Thyroid gland (tissue), 7 donors: Measurements from ENCODE around the genes FRMD7, SMIM10L2A, CT45A6 and ZIC3.

GRCh38 chrX:131384246-131384563, 95.1 kb upstream of the IGSF1 start:
- PRO-cap, 2 experiments, result no peak in any of the 2 experiments
- RAMPAGE, long total RNA, 5 experiments, result no peak in any of the 5 experiments

DNA sequence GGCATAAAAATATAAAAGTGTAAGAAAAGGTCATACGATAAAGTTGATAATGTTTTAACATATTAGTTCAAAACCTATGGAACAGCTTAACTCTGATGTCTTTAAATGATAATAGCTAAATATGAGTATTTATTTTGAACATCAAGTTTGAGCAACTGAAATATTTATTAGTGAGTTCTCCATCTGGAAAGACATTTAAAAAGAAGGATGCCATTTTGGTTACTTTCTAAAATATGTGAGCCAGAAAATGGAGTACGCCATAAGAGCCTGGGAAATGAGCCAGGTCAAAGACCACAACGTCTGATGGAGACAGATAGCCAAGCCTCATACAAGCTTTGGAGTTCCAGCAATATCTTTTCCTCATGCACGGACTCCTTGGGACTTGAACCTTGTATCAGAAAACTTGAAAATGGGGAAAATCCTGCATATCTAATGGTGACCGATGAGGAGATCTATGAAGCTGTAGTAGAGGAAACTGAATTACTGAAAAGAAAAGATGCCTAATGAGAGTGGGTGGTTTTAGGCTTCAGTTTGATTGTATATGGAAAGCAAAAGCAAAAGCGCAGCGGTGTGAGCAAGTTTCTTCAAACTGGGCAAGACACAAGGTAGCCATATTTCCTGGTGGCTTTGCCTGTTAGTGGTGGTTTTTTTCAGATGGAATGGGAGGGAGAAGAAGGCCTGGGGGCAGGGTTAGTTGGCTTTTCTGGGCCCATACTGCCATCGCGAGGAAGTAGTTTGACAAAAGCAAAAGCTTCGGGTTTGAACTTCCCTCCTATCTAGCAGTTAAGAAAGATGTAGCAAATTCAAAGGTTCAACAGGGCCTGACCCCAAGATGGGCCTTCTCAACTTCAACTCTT, 210.2 kb upstream of the STK26 start:
- PRO-cap, 2 experiments, result no peak in any of the 2 experiments
- RAMPAGE, long total RNA, 5 experiments, result no peak in any of the 5 experiments

- PRO-cap, 2 experiments, result no peak in any of the 2 experiments
- RAMPAGE, long total RNA, 5 experiments, result no peak in any of the 5 experiments
These were observed at the start of gene FRMD7 for GRCh38 chrX:132127592-132128028. Gene FRMD7, minus strand, starts transcription at chrX:132128020.

DNA sequence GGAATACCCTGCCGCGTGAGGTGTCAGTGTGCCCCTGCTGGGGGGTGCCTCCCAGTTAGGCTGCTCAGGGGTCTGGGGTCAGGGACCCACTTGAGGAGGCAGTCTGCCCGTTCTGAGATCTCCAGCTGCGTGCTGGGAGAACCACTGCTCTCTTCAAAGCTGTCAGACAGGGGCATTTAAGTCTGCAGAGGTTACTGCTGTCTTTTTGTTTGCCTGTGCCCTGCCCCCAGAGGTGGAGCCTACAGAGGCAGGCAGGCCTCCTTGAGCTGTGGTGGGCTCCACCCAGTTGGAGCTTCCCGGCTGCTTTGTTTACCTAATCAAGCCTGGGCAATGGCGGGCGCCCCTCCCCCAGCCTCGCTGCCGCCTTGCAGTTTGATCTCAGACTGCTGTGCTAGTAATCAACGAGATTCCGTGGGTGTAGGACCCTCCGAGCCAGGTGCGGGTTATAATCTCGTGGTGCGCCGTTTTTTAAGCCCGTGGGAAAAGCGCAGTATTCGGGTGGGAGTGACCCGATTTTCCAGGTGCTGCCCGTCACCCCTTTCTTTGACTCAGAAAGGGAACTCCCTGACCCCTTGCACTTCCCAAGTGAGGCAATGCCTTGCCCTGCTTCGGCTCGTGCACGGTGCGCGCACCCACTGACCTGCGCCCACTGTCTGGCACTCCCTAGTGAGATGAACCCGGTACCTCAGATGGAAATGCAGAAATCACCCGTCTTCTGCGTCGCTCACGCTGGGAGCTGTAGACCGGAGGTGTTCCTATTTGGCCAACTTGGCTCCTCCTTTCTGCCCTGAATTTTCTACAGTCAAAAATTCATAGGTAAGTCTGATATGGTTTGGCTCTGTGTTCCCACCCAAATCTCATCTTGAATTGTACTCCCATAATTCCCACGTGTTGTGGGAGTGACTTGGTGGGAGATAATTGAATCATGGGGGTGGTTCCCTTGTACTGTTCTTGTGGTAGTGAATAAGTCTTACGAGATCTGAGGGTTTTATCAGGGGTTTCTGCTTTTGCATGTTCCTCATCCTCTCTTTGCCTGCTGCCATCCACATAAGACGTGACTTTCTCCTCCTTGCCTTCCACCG, 33.9 kb upstream of the FRMD7 start:
- PRO-cap, 2 experiments, result no peak in any of the 2 experiments
- RAMPAGE, long total RNA, 5 experiments, result no peak in any of the 5 experiments

DNA sequence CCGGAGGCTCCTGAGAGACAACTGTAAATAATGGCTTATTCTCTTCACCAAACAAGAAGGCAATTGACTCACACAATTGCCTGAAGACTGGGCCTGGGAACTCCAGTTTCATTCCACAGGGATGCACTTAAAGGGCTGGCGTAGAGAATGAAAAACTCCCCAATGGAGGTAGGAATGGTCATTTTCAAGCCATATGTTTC, 29.5 kb downstream of the TFDP3 start:
- PRO-cap, 2 experiments, result no peak in any of the 2 experiments
- RAMPAGE, long total RNA, 5 experiments, result no peak in any of the 5 experiments

DNA sequence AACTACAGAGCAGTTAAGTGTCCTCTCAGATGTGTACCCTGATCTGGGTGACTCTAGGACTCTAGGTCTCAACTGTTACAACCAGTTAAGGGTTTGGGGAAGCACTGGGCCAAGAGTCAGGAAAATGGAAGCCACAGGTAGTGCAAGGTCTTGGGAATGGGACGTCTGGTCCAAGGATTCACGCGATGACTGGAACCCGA, 362 bp upstream of the HPRT1 start:
- PRO-cap, 2 experiments, result no peak in any of the 2 experiments
- RAMPAGE, long total RNA, 5 experiments, result no peak in any of the 5 experiments

- PRO-cap, 2 experiments, result peak in 1 of 2 experiments; most common plus-strand start chrX:134546867 (in 1); most common minus-strand start chrX:134547523 (in 1)
- RAMPAGE, long total RNA, 5 experiments, result no peak in any of the 5 experiments
These were observed 87.2 kb downstream of the HPRT1 start for GRCh38 chrX:134546813-134547866.

DNA sequence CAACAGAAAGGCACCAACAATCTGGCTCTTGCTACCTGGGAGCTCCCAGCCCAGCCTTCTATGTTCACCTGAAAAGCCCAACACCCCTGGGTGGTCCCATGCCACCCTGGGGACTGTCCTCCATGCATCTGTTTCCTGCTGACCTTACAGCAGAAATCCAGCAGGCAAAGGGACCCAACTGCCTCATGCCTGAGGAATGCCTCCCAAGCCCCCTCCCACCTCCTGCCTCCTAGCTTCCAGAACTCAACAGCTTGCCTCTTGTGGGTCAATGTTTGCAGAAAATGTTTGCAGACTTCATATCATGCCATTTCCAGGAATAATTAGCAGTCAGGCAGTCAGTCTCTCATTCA, 11.8 kb upstream of the PLAC1 start:
- PRO-cap, 2 experiments, result no peak in any of the 2 experiments
- RAMPAGE, long total RNA, 5 experiments, result no peak in any of the 5 experiments

DNA sequence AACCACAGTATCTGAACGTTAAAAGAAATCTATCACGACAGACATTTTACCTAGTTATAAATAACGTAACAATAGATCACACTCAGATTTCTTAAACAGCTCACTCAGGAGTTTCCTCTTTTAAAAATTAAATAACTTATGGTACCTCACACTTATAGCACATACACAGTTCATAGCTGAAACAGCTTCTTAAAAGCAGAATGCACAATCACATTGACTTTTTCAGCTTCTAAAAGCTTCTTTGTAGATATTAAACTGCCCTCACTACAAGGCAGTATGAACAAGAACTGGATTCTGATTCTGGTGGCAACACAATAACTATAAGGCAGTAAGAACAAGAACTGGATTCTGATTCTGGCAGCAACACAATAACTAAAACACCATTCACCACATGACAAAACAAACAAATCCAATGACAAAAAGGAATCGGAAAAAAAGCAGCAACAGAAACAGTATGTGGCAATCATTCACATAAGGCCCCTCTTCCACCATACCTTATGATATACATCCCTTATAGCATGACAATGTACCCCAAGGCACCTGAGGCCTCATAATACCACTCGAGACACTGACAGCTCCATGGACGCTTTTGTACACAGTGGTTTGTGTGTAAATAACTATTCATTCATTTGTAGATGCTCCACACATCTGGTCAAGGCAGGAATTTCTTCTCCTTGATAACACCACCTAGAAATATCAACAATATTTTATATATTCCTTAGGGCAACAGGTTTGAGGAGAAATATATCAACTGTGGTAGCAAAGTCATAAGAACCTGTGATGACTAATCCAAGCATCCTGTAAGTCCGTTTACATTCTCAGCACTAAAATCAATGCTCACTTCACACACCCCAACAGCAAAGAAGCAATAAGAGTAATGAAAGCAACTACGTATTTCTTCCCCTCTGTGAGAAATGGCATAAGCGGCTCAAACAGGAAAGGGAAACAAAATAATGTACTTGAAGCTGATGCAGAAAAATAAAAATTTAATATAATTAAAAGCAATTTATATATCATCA, 26.0 kb downstream of the PABIR2 start:
- PRO-cap, 2 experiments, result no peak in any of the 2 experiments
- RAMPAGE, long total RNA, 5 experiments, result no peak in any of the 5 experiments

- PRO-cap, 2 experiments, result no peak in any of the 2 experiments
- RAMPAGE, long total RNA, 5 experiments, result no peak in any of the 5 experiments
These were observed 33.8 kb downstream of the MOSPD1 start for GRCh38 chrX:134881237-134881618.

- PRO-cap, 2 experiments, result peak in 2 of 2 experiments; most common plus-strand start chrX:135421948 (in 2); most common minus-strand start chrX:135421662 (in 1)
- RAMPAGE, long total RNA, 5 experiments, result no peak in any of the 5 experiments
These were observed at the start of gene SMIM10L2A for GRCh38 chrX:135421416-135422634. Gene SMIM10L2A, plus strand, starts transcription at chrX:135421944.

- PRO-cap, 2 experiments, result no peak in any of the 2 experiments
- RAMPAGE, long total RNA, 5 experiments, result no peak in any of the 5 experiments
These were observed at the start of gene CT45A6 for GRCh38 chrX:135802635-135803129. Gene CT45A6, minus strand, starts transcription at chrX:135802787.

DNA sequence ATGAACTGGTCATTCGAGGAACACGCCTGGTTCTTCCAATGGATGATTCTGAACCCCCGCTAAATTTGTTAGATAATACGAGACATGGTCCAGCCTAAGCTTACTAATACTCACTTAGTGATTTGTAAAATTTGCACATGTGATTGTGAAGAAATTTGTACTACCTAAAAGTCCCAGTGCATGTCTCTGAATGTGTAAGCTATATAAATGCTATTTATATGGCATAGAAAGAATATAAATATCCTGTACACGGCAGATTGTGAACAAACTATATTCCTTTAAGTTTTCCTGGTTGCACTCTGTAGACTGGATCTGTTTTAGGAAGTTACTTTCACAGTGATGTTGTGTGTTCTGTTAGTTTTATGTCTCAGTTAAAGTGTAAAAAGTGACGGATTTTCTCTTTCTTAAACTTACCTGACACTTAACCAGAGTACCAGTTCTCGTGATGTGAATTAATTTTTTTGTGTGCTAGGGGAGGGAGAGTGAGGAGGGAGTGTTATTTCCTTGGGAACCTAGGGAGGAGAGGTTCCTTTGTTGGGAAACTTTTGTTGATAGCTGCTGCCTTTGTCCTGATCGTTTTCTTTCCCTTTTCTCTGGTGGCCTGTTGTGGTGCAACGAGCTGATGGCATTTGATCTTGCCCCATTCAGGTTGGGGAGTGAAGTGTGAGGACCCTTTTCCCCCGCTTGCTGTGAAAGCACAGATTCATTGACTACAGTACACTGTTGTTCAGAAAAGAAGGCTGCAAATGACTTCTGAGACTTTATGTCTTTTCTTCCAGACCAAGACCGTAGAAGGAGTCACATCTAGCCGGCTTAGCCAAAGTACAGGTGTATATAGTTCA, 59.6 kb downstream of the SLC9A6 start:
- PRO-cap, 2 experiments, result no peak in any of the 2 experiments
- RAMPAGE, long total RNA, 5 experiments, result no peak in any of the 5 experiments

DNA sequence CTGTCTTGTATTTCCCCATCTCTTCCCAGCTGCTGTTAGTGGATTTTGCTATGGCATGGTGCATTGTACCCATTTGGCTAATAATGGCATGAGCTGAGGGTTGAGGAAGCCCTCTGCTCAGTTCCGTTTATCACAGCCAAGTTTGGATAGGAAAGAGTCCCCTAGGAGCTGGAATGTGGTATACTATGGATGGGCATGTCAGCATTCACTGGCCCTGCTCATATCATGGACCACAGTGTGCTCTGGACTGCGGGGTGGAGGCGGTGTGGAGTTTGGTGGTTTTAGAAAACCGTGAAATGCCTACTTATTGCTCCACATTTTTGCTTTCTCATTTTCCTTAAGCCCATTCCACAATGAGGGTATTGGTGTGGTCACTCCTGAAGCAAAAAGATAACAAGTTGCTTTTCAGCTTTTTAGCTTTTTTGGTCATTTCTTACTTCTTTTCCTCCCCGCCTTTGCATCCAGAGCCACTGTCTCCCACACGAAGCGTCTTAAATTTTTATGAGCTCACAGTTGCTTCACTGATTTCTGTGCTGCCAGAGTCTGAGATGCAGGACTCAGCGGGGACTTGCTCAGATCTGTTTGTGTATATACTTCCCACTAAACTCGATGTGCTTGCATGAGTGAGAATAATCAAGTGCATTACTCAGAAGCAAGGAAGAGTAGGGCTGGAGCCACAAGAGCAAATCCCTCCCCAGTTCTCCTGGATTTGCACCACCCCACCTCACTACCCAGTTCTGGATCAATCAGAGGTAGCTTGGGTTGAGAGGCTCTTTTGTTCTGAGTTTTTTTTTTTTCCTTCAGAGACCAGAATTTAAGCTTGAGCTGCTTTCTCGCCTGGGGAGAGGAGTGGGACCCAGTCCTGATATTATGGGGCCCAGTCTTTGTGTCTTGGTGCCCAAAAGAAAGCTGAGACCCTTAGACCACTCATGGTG, 81.8 kb downstream of the SLC9A6 start:
- PRO-cap, 2 experiments, result no peak in any of the 2 experiments
- RAMPAGE, long total RNA, 5 experiments, result no peak in any of the 5 experiments

GRCh38 chrX:136070682-136070926, 85.4 kb downstream of the SLC9A6 start:
- PRO-cap, 2 experiments, result no peak in any of the 2 experiments
- RAMPAGE, long total RNA, 5 experiments, result no peak in any of the 5 experiments

GRCh38 chrX:136148176-136148883, 48.5 kb upstream of the FHL1 start:
- PRO-cap, 2 experiments, result peak in 2 of 2 experiments; most common plus-strand start chrX:136148365 (in 1); most common minus-strand start chrX:136148397 (in 2)
- RAMPAGE, long total RNA, 5 experiments, result no peak in any of the 5 experiments

GRCh38 chrX:136639429-136639759, 8.6 kb upstream of the CD40LG start:
- PRO-cap, 2 experiments, result no peak in any of the 2 experiments
- RAMPAGE, long total RNA, 5 experiments, result no peak in any of the 5 experiments

GRCh38 chrX:136687756-136688266, 39.9 kb downstream of the CD40LG start:
- PRO-cap, 2 experiments, result no peak in any of the 2 experiments
- RAMPAGE, long total RNA, 5 experiments, result no peak in any of the 5 experiments

GRCh38 chrX:137565231-137566196, at the start of gene ZIC3:
Gene ZIC3, plus strand, starts transcription at chrX:137566127.
- PRO-cap, 2 experiments, result peak in 1 of 2 experiments; most common plus-strand start chrX:137566130 (in 1); most common minus-strand start chrX:137565993 (in 1)
- RAMPAGE, long total RNA, 5 experiments, result no peak in any of the 5 experiments

- PRO-cap, 2 experiments, result no peak in any of the 2 experiments
- RAMPAGE, long total RNA, 5 experiments, result no peak in any of the 5 experiments
These were observed 329.8 kb upstream of the F9 start for GRCh38 chrX:139200718-139201249.